ENCODE measurements around a stretch of chr19.

- PRO-cap, 3 experiments, result no peak in any of the 3 experiments
- RAMPAGE, long total RNA, result no peak
- RRBS, 2 experiments, result no CpG with 5 or more reads among the region's 10 CpGs
Observed at GRCh38 chr19:1174467-1174767, 349 bp upstream of the SBNO2 start.

- PRO-cap, 3 experiments, result peak in 1 of 3 experiments; most common minus-strand start chr19:1180651 (in 1)
- RAMPAGE, long total RNA, result no peak
- RRBS, 2 experiments, result 6 to 11% methylated on average over 5 to 7 of the region's 21 CpGs
Observed at GRCh38 chr19:1180152-1181014, 6.3 kb upstream of the SBNO2 start.

DNA sequence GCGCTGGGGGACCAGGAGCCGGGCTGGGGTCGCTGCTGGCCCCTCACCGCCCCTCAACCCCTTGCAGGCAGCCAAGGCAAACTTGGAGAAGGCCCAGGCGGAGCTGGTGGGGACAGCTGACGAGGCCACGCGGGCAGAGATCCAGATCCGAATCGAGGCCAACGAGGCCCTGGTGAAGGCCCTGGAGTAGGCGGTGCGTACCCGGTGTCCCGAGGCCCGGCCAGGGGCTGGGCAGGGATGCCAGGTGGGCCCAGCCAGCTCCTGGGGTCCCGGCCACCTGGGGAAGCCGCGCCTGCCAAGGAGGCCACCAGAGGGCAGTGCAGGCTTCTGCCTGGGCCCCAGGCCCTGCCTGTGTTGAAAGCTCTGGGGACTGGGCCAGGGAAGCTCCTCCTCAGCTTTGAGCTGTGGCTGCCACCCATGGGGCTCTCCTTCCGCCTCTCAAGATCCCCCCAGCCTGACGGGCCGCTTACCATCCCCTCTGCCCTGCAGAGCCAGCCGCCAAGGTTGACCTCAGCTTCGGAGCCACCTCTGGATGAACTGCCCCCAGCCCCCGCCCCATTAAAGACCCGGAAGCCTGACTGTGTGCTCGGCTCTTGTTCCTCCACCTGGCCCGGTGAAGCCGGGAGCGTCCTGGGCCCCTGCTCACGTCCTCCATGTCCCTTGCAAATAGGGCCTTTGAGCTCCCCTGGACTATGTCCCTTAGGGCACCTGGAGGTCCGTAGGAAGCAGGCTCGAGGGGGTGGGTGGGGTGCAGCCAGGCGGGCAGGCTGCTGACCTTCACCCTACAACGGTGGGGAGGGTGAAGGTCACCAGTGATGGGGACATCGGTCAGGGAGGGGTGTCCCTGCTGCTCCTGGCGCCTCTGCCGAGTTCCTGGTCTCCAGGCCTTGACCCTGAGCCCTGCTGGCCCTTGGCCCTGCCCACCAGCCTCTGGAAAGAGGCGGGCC is 3.0 kb downstream of the ATP5F1D start:
- PRO-cap, 3 experiments, result peak in 3 of 3 experiments; most common plus-strand start position 212 of the sequence (in 1); most common minus-strand start position 864 of the sequence (in 3)
- RAMPAGE, long total RNA, result no peak
- RRBS, 2 experiments, result 4 to 8% methylated on average over 4 of the region's 39 CpGs

DNA sequence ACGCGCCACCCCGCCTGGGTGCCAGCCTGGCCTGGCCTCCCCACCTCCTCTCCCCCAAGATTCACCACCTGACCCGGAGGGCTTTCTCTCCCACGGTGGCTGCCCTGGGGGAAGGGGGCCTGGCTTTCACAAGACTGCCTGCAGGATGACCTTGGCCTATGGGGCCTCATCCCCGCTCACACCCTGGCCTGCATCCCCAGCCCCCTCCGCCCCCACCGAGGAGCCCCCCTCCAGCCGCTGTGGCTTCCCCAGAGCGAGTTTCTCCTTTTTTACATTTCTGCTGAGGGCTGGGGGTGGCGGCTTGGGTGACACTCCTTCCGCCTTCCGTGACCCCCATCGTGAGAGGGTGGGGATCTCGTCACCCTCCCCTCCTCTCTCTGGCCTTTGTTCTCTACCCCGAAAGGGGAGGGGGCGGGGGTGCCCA is 3.6 kb downstream of the MIDN start:
- PRO-cap, 3 experiments, result peak in 3 of 3 experiments; most common minus-strand start position 241 of the sequence (in 3)
- RAMPAGE, long total RNA, result no peak
- RRBS, 2 experiments, result no CpG with 5 or more reads among the region's 17 CpGs

- PRO-cap, 3 experiments, result peak in 2 of 3 experiments; most common minus-strand start chr19:1253178 (in 1)
- RAMPAGE, long total RNA, result no peak
- RRBS, 2 experiments, result 3 to 7% methylated on average over 11 of the region's 28 CpGs
Observed at GRCh38 chr19:1252696-1253243, 4.4 kb downstream of the MIDN start.

- PRO-cap, 3 experiments, result no peak in any of the 3 experiments
- RAMPAGE, long total RNA, result no peak
- RRBS, 2 experiments, result no CpG with 5 or more reads among the region's 4 CpGs
Observed at GRCh38 chr19:1269213-1269283, 84 bp upstream of the CIRBP start.

- PRO-cap, 3 experiments, result peak in 3 of 3 experiments; most common plus-strand start chr19:1269579 (in 2); most common minus-strand start chr19:1269634 (in 2)
- RAMPAGE, long total RNA, result no peak
- RRBS, 2 experiments, result 2% methylated on average over 35 to 38 of the region's 71 CpGs
Observed at GRCh38 chr19:1269475-1270512, 662 bp downstream of the CIRBP start.

DNA sequence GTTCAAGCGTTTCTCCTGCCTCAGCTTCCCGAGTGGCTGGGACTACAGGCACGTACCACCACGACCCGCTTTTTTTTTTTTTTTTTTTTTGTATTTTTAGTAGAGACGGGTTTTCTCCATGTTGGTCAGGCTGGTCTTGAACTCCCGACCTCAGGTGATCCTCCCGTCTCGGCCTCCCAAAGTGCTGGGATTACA is 21.4 kb downstream of the EFNA2 start:
- PRO-cap, 3 experiments, result no peak in any of the 3 experiments
- RAMPAGE, long total RNA, result no peak
- RRBS, 2 experiments, result no CpG with 5 or more reads among the region's 9 CpGs

DNA sequence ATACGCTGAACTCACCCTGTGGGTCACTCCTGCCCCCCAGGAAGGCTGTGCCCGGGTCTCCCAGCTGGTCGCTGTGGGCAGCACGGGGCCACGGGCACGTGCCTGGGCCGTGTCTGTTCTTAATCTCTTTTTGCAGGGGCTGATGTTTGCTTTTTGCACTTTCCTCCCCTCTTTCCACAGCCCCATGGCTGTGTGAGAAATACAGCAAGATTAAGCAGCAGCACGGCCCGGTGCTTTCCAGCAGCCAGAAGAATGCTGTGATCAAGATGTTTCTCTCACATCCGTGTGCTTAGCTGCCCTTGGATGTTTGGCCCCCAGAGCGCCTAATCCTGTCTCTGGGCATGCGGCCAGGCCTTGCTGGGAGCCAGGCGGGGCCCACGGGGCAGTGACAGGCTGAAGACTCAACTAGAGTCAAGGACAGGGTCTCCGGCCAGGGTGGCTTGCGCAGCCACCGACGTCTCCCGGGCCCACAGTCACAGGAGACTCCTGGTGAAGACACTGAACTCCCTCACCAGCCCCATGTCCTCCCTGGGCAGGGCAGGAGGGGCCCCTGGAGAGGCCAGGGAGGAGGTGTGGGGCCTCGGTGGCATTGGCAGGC is 10.3 kb upstream of the NDUFS7 start:
- PRO-cap, 3 experiments, result no peak in any of the 3 experiments
- RAMPAGE, long total RNA, result no peak
- RRBS, 2 experiments, result no CpG with 5 or more reads among the region's 20 CpGs

- PRO-cap, 3 experiments, result no peak in any of the 3 experiments
- RAMPAGE, long total RNA, result no peak
- RRBS, 2 experiments, result no CpG with 5 or more reads among the region's 53 CpGs
Observed at GRCh38 chr19:1376444-1377404, 7.0 kb upstream of the NDUFS7 start.

GRCh38 chr19:1400211-1401301 is 786 bp downstream of the GAMT start:
- PRO-cap, 3 experiments, result peak in 1 of 3 experiments; most common plus-strand start chr19:1400906 (in 1)
- RAMPAGE, long total RNA, result no peak
- RRBS, 2 experiments, result 6 to 8% methylated on average over 11 of the region's 50 CpGs

DNA sequence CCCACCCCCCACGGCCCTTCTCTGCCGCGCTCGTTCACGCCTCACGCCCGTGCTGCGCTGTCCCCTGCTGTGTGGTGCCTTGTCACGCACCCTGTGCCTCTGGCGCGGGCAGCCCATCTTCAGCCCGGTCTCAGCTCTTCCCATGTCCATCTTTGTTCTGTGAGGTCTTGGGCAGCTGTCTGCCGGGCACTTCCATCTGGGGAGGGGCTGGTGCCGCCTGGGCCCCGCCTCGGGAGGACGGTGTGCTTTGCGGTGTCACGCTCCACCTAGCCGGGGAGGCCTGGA is 13.6 kb upstream of the RPS15 start:
- PRO-cap, 3 experiments, result no peak in any of the 3 experiments
- RAMPAGE, long total RNA, result no peak
- RRBS, 2 experiments, result 75 to 79% methylated on average over 6 to 7 of the region's 20 CpGs

DNA sequence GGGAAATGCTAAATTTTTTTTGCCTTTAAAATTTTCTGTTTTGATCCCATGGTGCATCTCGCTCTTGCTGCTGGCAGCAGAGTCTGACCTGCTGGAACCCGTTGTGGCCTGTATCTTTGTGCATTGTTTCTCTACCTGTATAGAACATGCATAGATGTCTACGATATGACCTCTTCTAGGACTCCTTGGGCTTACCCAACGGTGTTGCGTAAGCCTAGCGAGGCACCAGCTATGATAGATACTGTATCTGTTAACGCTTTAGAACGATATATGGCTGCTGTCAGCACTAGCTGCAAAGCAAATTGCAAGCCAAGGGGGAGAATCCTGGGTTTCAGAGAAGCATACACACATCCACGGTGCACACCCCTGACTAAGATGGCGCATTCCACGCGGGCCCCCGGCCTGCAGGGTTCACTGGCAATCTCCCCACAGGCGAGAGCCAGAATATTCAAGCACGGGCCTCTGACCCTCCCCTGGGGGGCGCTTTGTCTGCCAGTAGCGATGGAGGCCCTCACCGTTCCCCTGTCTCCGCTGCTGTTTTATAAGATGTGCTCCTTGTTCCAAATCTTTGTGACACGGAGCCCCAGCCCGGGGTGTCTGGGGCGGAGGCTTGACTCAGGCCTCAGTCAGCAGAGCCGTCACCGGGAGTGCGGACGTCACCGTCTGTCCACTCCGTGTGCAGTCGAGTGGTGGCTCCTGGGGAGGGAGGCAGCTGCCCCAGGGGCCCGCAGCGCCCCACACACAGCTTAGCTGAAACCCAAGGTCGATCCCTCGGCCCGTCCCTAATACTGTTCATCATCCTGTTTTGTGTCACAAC is 13.0 kb upstream of the RPS15 start:
- PRO-cap, 3 experiments, result no peak in any of the 3 experiments
- RAMPAGE, long total RNA, result no peak
- RRBS, 2 experiments, result 84 to 85% methylated on average over 4 of the region's 34 CpGs

GRCh38 chr19:1429873-1430640 is 8.1 kb upstream of the RPS15 start:
- PRO-cap, 3 experiments, result no peak in any of the 3 experiments
- RAMPAGE, long total RNA, result no peak
- RRBS, 2 experiments, result 54 to 66% methylated on average over 11 of the region's 29 CpGs

DNA sequence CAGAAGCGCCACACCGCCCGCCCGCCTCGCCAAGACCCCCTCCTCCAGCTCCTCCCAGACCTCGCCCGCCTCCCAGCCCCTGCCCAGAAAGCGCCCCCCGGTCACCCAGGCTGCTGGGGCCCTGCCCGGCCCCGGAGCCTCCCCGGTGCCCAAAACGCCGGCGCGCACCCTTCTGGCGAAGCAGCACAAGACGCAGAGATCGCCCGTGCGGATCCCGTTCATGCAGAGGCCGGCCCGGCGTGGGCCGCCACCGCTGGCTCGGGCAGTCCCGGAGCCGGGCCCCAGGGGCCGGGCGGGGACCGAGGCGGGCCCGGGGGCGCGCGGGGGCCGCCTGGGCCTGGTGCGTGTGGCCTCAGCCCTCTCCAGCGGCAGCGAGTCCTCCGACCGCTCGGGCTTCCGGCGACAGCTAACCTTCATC is 10.1 kb downstream of the C19orf25 start:
- PRO-cap, 3 experiments, result no peak in any of the 3 experiments
- RAMPAGE, long total RNA, result no peak
- RRBS, 2 experiments, result 2 to 4% methylated on average over 17 to 20 of the region's 47 CpGs

GRCh38 chr19:1513814-1514136 is 956 bp upstream of the ADAMTSL5 start:
- PRO-cap, 3 experiments, result peak in 1 of 3 experiments; most common minus-strand start chr19:1513975 (in 1)
- RAMPAGE, long total RNA, result no peak
- RRBS, 2 experiments, result 10 to 20% methylated on average over 3 to 4 of the region's 22 CpGs

- PRO-cap, 3 experiments, result no peak in any of the 3 experiments
- RAMPAGE, long total RNA, result no peak
- RRBS, 2 experiments, result no CpG with 5 or more reads among the region's 12 CpGs
Observed at GRCh38 chr19:1547376-1547757, 20.8 kb downstream of the MEX3D start.

DNA sequence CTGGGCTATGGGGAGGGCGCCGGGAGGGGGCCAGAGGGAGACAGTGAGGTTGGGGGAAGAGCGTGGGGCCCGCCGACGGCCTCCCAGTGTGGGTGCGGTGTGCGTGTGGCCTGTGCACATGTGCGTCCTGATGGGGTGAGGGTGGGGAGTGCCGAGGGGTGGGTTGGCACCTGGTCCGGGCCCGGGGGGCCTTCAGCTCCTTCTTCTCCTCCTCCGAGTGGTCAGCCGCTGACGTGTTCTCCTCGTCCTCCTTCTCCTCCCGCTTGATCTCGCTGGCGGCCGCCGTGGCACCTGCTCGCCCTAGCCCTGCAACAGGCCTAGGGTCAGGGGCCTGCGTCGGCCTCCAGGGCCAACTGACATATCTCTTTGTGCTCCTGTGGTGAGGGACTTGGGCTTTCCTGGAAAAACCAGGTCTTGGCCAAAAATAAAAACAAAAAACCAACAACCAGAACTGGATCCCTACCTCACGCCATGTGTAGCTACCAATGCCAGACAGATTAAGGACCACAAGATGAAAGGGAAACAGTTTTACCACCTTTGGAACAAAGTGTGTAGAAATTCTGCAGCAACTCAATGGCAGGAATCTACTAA is 10.3 kb upstream of the UQCR11 start:
- PRO-cap, 3 experiments, result no peak in any of the 3 experiments
- RAMPAGE, long total RNA, result no peak
- RRBS, 2 experiments, result 93 to 95% methylated on average over 2 of the region's 25 CpGs

DNA sequence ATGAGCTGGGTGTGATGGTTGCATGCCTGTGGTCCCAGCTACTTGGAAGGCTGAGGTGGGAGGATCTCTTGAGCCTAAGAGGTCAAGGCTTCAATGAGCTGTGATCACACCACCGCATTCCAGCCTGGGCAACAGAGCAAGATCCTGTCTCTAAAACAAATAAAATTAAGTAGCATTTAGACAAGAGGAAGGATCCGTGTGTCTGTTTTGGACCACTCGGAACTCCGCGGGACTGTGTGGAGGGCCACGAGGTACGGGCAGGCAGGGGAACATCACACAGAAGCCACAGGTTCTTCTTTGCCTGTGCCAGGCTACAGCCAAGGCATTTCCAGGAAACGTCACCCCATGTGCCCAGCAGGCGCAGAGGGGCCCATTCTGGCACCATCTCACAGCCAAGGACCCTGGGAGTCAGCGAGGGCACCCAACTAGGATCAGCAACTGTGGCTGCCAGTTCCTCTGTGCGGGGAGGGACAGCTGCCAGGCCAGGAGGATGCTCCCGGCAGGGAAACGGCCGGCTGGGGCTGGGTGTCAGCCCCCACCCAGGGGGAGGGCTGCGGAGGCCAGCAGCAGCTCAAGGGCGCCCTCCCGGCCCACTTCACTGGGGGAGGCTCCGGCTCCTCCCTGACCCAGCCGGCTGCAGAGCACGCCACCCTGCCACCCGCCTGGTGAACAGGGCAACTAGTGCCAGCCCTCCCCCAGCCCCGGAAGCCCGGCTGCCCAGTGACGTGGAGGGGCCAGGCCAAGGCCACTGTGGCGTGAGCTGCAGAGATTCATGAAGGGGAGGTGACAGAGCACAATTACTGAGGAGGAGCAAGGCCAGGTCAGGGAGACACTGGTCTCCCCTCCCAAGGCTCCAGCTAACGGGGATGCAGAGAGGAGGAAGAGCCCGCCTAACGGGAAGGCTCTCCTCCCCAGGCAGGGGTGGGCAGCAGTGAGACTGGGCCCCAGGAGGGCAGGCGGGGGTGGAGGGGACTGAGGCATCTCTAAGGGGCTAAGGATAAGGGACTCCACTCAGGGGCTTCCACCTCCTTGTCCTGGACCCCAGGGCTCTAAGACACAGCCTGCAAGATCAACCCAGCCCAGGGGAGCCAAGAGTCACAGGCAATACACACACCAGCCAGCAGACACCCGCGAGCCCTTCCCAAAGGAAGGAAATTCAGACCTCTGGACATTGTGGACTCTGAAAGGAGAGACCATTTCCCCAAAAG is 14.8 kb downstream of the REXO1 start:
- PRO-cap, 3 experiments, result no peak in any of the 3 experiments
- RAMPAGE, long total RNA, result no peak
- RRBS, 2 experiments, result 36 to 43% methylated on average over 8 of the region's 31 CpGs

DNA sequence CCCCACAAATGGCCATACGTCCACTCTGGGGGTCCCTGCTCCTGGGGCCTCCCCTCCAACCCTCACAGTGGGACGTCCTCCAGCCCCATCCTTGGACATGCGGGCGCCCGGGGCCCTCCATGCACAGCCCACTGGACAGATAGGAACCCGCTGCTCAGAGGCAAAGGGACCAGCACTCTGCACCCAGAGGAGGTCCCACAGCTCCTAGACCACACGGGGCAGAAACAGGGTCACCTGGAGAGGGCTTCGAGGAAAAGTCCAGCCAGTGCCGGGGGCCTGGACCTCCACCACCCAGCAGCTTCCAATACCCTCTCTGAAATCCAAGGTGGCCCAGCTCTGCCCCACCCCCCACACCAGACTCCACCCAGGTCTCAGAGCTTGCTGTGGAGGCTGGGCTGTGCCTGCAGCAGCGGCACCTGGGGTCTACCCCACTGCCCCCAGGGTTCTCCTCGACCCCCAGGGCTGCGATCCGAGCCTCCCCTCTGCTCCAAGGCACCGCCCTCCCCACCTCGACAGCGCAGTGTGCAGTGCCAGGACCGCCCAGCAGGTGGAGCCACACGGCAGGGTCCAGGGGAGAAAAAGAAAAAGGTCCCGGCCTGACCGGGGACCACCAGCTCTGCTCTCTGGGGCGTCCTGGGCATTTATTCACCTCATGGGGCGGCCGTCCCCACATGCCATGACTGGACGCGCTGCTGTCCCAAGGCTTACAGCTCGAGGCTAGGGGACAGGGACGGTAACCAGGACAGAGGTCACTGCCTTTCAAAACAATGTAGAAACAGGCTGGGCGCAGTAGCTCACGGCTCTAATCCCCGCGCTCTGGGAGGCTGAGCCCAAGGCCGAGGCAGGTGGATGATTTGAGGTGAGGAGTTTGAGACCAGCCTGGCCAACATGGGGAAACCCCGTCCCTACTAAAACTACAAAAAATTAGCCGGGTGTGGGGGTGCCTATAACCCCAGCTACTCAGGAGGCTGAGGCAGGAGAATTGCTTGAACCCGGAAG is 10.7 kb downstream of the REXO1 start:
- PRO-cap, 3 experiments, result no peak in any of the 3 experiments
- RAMPAGE, long total RNA, result no peak
- RRBS, 2 experiments, result no CpG with 5 or more reads among the region's 35 CpGs